Measurements from ENCODE around the gene ERRFI1.

- RRBS = 10% methylated on average over 4 of the region's 31 CpGs
Measured at GRCh38 chr1:6423289-6424114, 1.1 kb upstream of the ESPN start.

DNA sequence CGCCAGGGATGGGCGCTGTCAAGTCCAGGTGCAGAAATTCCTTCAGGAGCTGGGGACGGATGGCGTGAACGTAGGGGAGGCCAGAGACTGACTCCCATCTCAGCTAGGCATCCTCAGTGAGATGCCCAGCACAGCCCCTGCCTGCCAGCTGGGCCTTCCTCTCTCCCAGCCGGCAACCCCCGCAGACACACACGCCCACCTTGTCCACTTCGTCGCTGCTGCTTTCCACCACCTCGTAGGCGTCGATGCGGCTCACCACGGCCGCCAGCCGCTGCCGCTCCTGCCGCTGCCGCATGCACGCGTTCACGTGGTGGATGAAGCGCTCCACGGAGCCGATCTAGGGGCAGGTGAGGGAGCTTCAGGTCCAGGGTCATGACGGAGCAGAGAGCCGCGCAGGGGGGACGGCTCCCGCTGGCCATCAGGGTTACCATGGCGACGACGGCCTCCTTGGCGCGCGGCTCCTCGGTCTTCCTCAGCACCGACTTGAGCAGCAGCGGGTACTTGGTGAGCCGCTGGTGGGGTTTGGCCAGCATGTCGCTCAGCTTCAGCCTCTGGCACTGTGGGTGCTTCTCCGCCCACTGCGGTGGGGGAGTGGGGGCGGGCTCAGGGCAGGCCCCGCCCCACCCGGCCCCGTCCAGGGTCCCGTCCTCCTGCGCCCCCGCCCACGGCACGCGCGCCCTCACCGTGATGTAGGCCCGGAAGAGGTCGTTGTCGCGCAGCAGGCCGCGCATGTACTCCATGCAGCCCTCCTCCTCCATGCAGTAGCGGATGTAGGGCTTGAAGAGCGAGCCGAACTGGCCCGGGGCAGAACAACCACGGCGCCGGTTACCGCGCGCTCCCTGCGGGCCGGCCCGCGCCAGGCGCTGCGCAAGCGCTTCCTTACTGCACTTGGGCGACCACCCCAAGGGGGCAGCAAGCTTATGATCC is 4.6 kb upstream of the TNFRSF25 start:
- RRBS = 9% methylated on average over 19 of the region's 80 CpGs

DNA sequence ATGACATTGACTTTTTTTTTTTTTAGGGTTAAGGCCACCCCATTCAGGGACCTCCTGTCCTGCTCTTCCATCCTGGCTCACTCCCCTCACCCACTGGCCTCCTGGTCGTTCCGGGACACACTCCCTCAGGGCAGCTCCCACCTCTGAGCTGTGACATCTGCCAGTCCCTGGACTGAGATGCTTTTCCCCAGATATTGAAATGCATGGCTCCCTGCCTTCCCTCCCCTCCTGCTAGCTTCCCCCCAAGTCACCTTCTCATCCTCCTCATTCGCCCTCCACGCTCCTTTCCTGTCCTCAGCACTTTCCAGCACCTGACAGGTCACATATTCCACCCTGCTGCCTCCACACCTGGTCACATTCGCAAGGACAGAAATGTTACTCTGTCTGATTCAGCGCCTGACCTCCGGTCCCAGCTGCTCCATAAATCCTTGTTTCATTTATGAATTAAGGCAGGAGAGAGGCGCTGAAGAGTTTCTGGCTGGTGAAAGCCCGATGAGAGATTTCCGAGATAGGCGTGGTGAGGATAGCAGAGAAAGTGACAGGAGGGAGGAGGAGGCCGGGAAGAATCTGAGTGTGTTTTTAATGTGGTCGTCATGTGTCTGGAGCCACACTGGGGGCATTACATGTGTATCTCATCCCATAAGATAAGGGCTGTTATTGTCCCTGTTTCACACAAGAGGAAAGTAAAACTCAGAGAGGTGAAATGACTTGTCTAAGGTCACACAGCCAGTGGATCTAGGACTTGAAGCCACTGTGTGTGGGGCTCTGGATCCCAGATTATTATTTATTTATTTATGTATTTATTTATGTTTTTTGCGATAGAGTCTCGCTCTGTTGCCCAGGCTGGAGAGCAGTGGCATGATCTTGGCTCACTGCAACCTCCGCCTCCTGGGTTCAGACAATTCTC is 9.3 kb downstream of the PLEKHG5 start:
- RRBS = no CpG with 5 or more reads among the region's 16 CpGs

DNA sequence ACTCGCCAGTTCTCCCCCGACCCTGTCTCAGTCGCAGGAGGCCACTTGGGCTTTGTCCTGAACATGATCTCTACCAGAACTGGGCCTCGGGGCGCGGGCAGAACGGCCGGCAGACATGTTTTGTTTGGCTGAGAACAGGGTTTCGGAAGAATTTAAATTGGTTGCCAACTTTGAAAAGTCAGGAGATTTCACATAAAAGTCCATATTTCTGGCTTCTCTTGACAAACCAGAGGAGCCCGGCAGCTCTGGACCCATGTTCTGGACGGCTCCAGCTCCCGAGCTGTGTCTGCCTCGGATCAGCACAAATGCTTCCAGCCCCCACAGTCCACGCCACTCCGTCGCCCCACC is 9.4 kb upstream of the PLEKHG5 start:
- RRBS = 88% methylated on average over 1 of the region's 16 CpGs

GRCh38 chr1:6546843-6547458 is 7.4 kb downstream of the NOL9 start:
- RRBS = no CpG with 5 or more reads among the region's 9 CpGs

GRCh38 chr1:6592729-6594003 is 9.5 kb downstream of the KLHL21 start:
- RRBS = 96% methylated on average over 6 of the region's 50 CpGs

GRCh38 chr1:6600309-6601603 is 1.9 kb downstream of the KLHL21 start:
- RRBS = 4% methylated on average over 9 of the region's 33 CpGs

- RRBS = no CpG with 5 or more reads among the region's 7 CpGs
Measured at GRCh38 chr1:6604266-6604658, 1.6 kb upstream of the KLHL21 start.

DNA sequence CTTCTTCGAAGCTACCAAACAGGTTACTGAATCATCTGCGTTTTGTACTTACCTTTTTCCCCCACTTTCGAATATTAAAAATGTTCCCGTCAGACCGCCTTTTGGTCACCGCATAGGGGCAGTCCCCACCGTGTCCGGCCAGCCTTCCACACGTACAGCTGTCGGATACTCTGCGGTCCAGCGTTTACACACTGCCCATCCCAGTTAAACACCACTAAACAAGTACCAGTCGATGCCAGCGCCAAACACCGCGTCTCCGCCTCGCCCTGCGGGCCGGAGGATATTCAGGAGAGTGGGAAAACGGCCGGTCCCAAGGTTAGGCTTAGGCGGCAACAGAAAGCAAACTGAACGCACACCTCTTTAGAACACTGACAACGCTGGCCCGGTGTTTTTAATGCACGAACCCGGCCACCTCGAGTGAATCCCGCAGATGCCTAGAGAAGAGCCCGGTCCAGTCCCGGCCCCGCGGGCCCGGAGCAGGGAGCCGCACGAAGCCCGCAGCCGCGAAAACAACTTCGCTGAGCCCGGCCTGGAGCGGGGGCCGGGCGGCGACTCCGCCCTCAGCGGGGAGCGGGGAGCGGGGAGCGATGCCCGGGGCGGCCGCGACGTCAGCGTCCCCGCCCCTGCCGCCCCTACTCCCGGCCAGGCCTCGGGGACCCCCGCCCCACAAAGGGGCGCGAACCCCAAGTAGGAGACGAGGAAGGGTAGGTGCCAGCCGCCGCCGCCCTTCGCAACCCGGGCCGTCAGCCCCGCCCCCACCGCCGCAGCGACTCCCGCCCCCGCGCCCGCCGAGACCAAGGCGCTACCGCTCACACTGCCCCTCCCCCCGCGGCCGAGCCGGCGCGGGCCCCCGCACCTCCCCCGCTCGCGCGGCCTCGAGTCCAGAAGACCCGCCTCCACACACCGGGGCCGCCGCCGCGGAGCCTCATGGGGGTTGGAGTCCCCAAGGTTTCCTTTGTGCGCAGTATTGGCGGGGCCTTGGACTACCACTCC is 595 bp upstream of the PHF13 start:
- RRBS = 4% methylated on average over 69 of the region's 102 CpGs

DNA sequence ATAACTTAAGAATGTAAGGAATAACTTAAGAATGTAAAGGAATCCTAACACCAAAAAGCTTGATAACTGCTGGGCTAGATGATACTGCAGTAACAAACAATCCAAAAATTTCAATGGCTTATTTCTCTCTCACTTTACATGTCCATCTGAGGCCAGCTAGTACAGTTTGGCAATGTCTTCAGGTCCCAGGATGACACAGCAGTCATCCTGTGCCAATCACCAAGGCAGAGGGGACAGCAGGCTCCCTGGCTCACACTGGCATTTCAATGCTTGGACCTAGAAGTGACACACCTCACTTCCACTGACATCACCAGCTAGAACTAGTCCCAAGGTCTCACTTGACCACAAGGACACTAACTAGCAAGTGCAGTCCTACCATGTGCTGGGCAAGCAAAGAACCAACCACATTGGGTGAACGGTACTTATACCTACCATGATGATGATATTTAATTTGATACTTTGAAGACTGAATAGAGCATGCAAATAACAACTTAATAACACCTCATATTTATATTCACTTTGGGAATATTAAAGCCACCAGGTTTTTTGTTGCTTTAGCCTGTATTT is 15.2 kb downstream of the DNAJC11 start:
- RRBS = no CpG with 5 or more reads among the region's 1 CpG

DNA sequence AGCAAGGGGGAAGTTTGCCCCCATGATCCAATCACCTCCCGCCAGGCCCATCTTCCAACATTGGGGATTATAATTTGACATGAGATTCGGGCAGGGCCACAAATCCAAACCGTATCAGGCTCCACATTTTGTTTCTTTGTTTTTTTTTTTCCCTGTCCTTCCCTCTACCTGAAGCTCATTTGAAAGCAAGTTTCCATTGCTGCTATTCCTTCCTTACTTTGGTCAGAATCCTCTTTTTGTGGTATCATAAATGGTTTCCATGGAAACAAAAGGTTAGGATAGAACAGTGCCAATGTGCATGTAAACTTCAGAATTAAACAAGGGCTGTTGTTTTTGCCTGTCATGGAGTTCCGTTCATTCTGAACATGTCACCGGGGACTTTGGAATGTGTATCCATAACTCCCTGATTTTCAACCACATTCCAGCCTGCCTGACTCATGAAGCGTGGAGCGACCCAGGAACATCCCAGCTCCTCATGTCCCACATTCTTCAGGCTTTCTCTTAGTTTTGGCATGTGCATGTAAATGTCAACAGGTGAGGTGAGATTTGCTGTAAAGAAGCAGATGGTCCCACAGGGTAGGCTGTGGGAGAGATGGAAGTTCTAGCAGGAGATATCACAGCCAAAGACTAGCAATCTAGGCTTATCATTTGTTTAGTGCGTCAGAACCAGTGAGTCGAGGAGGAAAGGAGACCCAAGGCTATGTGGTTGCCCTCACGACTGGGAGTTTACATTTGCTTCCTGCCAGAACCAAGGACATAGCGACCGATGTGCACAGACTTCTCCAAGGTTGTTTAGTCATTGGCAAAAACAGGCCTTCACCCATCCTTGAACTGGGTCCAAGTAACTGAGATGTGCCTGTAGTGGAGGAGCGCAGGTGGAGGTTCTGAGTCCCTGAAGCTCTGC is 23.0 kb upstream of the DNAJC11 start:
- RRBS = no CpG with 5 or more reads among the region's 13 CpGs

DNA sequence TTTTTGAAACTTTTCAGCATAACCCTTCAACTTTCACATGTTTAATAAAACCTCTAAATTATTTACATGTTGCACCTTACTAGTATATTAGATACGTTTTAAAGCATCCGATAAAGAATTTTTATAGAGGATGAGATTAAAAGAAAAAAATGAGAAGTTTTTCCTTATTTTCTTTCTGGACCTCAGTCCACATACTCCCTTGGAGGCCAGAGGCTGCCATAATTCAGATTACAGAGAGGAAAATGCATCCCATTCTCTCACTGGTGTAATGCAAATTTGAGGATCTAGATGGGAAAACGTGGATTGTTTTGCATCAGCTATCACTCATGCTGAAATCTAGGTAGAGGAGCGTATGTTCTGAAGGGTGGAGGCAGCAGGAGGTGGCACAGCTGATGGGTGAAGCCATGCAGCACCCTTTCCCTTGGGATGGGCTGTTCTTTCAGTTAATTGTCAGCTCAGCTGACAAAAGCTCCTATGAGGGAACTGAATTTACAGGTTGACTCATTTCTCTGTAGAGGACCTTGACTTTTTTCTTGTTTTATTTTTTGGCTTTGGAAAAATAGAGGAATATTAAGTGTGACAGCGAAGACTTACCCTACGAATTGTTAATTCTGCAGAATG is 41.7 kb downstream of the CAMTA1 start:
- RRBS = no CpG with 5 or more reads among the region's 6 CpGs

GRCh38 chr1:7150683-7151128 is 365.5 kb downstream of the CAMTA1 start:
- RRBS = no CpG with 5 or more reads among the region's 16 CpGs

DNA sequence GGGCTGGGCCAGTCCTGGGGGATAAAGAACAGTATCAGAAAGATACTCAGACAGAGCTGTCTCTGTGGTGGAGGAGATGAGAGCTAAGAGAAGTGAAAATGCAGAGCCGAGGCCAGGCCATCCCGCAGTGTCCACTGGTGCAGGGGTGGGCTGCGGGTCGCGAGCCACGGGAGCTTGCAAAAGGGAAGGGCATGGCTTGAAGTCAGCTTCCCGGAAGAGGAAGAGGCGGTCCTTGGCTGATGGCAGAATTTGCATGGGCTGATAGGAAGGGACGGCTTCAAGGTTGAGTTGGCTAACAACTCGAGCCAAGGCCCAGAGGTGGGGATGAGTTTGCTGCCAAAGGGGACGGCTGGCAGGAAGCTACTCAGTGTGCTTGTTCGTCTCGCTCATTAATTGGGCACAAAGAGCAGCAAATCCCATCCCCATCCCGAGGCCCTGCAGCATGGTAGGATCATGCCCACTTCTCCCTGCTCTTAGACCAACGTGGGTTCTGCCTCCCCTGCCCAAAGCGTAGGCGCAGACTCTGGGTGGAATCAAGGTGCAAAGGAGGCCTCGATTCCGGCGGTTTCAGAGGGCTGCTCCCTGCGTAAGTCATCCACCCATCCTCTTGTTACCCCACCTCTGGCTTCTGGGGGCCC is 329.6 kb upstream of the VAMP3 start:
- RRBS = no CpG with 5 or more reads among the region's 21 CpGs

GRCh38 chr1:7478829-7479606 is 292.1 kb upstream of the VAMP3 start:
- RRBS = no CpG with 5 or more reads among the region's 14 CpGs

DNA sequence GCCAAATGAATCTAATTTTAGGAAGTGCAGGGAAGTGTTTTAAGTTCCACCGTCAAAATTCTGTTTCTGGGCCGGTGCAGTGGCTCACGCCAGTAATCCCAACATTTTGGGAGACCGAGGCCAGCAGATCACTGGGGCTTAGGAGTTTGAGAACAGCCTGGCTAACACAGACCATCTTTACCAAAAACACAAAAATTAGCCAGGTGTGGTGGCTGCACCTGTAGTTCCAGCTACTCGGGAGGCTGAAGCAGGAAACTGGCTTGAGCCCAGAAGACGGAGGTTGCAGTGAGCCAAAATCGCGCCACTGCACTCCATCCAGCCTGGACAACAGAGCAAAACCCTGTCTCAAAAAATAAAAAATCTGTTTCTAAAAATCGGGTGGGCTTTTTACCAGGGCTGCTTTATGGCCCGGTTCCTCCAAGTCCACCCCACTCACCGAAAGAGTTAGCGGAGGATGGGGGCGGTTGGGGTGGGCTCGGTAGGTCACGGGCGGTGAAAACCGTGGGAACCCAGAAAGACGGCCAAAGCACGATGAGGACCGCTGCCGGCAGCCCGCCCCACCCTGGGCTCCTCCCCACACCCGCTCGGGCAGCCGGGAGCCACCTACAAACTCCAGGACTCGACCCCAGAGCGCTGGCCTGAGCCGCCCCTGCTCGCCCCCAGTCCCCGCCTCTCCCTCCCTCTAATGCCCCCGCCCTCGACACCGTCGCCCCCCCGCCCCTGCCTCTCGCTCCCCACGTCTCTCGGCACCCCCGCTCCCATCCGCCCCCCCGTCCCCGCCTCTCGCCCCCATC is 929 bp upstream of the PER3 start:
- RRBS = 5% methylated on average over 7 of the region's 43 CpGs

DNA sequence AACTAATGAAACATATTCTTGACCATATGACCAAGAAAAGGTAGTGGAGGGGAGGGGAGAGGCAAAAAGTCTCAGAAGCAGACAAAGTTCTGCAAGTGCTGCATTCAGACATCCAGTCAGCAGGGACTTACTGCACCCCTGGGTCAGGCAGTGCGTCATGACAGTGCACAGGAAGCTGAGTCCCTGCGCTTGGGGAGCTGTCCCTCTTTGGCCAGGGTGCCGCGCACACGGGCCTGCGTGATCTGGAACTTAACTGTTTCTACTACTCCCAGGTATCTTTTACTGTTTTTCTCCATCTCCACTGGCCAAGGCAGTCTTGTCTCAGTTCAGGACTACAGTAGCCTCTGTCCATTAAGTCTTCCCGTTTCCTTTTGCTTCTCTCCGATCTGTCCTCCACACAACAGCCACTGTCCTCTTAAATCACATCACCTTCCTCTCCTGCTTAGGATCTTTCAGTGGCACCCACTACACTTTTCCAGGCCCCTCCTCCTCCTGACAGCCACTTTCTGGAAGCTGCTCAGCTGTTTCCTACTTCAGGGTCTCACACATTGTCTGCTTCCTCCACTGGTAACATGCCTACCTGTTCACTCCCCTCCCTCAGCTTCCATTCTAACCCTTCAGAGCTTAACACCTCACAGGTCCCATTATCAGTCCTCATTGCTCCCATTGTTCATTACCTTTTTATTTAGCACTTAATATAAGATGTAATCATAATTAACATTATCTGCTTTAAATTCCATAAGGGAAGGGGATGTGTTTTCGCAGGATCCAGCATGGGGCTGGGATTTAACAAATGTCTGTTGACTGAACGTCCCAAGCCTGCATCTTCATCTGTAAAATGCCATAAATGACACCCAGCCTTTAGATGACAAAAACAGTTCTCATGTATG is 15.9 kb downstream of the ERRFI1 start:
- RRBS = no CpG with 5 or more reads among the region's 10 CpGs

- RRBS = 5% methylated on average over 63 of the region's 102 CpGs
Measured at GRCh38 chr1:8026129-8027048, at the start of gene ERRFI1. Gene ERRFI1, minus strand, starts transcription at chr1:8026309.

DNA sequence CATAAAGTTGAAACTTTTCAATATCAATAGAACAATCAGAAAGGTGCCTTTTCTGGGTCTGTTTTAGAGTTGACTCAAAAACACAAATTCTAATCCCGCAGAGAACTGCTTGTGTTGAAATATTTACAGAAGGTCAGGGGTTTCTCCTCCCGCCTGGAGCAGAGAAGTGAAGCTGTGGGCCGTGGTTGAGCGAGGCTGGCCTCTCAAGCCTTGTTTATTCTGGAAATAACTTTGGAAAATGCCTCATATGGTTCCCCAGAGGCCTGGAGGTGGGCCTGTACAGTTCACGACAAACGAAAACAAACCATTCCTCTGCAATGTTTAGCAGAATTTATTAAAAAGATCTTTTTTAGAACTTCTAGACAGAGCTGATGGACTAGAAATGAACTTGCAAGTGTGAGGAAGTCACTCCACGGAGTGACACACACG is 90.8 kb upstream of the ERRFI1 start:
- RRBS = no CpG with 5 or more reads among the region's 8 CpGs

DNA sequence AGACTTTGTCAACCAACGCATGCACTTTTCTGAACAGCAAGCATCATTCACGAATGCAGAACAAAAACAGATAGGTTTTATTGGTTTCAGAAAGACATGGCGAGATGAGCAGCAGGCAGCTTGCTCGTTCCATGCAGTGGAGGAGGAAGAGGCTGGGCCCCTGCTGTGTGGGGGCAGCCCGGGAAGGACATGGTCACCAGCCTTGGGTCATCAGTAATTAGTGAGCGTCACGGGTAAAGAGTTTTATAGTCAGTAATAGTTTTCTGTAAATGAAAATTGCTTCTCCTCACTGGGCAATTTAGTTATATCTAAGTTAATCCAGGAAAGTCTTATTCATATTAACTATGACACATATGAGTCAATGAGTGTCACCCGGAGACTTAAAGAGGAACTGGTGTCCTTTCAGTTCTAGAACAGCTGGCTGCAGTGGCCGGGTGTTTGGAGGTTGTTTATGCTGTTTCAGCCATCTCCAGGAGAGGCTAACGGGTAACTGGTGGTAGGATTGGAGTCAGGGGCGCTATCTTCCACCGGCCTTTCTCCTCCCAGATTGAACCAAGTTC is 34.8 kb upstream of the SLC45A1 start:
- RRBS = 91% methylated on average over 3 of the region's 12 CpGs